Frontal cortex (tissue), 2 donors: ENCODE results near the genes KRTAP4-3, KRTAP4-1, KRTAP9-8, KRT31, KRT13 and P3H4.

- RAMPAGE, long total RNA = no peak
Measured at GRCh38 chr17:40915585-40916073, 21.8 kb downstream of the KRT23 start.

GRCh38 chr17:41167941-41168307, at the start of gene KRTAP4-3:
KRTAP4-3 (minus strand) TSS chr17:41168221.
- RAMPAGE, long total RNA = no peak

DNA sequence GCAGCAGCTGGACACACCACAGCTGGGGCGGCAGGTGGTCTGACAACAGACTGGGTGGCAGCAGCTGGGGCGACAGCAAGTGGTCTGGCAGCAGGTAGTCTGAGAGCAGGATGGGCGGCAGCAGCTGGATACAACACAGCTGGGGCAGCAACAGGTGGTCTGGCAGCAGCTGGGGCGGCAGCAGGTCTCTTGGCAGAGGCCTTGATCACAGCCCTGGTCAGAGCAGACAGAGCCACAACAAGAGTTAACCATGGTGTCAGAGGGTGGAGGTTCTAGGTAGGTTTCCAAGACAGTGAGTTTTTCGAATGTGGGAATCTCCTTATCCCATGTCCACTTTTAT, at the start of gene KRTAP4-1:
KRTAP4-1 (minus strand) TSS at position 309 of the 340 bp plus-strand sequence.
- RAMPAGE, long total RNA = no peak

DNA sequence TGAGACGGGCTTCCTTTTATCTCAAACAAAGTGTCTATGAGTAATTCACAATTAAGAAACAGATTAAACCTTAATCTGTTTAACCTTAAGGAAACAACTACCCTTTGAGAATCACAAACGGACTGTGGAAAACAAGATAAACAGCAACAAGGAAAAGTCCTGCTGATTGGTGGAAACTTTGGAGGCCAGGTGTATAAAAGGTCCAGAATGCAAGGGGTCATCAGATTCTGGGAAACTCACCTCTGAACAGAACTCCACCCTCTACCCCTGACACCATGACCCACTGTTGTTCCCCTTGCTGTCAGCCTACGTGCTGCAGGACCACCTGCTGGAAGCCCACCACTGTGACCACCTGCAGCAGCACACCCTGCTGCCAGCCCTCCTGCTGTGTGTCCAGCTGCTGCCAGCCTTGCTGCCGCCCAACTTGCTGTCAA, at the start of gene KRTAP9-8:
KRTAP9-8 (plus strand) TSS at position 223 of the 434 bp plus-strand sequence.
- RAMPAGE, long total RNA = no peak

- RAMPAGE, long total RNA = no peak
Measured at GRCh38 chr17:41397004-41397780, at the start of gene KRT31. KRT31 (minus strand) TSS chr17:41397608.

DNA sequence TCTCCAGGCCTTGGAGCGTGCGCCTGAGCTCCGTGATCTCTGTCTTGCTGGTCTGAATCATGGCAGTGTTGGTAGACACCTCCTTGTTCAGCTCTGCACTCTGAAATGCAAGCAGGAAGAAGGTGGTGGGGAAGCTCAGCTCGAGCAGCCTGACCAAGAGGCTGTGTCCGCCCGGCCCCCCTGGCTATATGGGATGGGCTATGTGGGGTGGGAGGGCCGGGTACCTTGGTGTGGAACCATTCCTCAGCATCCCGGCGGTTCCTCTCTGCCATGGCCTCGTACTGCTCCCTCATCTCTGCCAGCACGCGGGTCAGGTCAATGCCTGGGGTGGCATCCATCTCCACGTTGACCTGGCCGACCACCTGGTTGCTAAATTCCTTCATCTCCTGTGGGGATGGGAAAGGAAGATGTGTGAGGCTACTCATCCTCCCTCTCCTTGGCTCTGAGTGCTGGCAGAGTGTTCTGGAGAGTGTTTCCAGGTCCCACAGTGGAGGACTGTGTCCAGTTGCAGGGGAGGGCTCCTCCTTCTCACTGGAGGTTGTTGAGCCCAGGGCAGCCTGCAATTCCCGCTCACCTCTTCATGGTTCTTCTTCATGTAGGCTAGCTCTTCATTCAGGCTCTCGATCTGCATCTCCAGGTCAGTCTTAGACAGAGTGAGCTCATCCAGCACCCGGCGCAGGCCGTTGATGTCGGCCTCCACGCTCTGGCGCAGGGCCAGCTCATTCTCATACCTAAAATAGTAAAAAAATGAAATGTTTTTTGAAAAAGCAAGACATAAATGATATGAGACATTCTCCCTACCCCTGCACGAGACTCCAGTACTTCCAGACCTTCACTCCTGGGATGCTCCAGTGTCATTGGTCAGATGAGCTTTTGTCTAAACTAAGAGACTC, 2.5 kb downstream of the KRT13 start:
- RAMPAGE, long total RNA = no peak

- RAMPAGE, long total RNA = no peak
Measured at GRCh38 chr17:41504805-41506171, at the start of gene KRT13. KRT13 (minus strand) TSS chr17:41505612.

- RAMPAGE, long total RNA = no peak
Measured at GRCh38 chr17:41526767-41527122, 1.4 kb downstream of the KRT19 start.

DNA sequence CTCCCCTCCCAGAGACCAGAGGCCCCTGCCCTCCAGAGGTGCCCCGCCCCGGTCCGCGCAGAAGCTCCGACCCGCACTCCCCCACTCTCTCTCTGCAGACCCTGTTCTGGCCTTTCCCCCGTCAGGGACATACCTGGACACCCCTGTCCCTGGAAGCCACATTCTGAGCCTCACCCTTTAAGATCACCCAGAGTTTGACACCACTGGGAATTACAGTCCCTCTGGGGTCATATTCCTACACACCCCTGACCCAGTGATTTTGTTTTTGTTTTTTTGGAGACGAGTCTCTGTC, 292 bp upstream of the KRT19 start:
- RAMPAGE, long total RNA = no peak

DNA sequence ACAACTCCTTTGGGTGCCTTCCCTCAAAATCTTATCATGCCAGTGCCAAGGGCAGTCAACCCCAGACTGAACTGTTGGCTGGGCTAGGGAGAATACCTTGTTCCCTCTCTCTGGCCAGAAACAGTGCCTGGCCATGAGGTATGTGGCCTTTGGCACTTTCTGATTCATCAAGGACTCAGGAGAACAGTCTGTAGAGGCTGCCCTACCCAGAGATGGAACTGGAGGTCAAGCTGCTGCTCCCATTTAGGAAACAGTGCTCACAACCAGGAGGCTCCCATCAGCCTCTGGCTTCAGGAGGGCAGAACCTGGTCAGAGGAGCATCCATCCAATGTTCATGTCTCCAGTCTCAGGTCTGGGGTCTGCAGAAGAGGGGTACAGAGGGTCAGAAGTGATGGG, 2.7 kb upstream of the KRT19 start:
- RAMPAGE, long total RNA = no peak

- RAMPAGE, long total RNA = no peak
Measured at GRCh38 chr17:41538708-41539126, 10.6 kb upstream of the KRT19 start.

DNA sequence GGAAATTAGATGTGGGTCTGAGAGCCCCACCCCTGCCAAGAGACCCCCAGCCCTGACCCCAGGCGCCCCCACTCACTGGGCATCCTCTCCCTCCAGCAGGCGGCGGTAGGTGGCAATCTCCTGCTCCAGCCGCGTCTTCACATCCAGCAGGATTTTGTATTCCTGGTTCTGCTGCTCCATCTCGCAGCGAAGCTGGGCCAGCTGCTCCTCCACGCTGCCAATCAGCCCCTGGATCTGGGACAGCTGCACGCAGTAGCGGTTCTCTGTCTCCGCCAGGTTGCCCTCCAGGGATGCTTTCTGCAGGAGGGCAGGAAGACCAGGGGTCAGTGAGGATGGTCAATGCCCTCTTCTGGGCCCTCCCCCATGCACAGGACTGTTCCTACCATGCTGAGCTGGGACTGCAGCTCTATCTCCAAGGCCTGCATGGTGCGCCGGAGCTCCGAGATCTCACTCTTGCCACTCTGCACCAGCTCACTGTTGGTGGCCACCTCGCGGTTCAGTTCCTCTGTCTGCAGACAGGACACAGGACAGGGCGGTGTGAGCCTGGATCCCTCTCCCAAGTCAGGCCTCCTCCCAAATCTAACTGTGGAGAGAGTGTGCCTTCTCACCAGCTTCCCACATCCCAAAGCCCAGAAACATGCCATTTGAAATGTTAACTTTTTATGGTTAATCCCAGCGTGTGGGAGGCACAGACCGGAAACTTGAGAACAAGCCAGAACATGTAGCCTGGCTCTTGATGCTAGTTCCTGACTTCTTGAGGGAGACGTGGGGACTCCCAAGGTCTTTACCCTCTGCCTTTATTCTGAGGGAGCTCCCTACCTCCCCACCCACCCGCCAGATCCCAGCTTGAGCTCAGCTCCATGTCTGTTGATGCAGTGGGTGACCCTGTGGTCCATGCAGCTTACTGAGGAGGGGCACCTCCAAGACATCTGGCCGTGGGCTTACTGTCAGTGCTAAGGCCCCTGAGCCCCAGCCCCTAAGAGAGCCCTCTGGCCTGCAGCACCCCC, 3.5 kb downstream of the KRT17 start:
- RAMPAGE, long total RNA = no peak

GRCh38 chr17:41753332-41754238, 19.1 kb upstream of the HAP1 start:
- RAMPAGE, long total RNA = no peak

GRCh38 chr17:41781254-41782106, 5.0 kb downstream of the JUP start:
- RAMPAGE, long total RNA = no peak

DNA sequence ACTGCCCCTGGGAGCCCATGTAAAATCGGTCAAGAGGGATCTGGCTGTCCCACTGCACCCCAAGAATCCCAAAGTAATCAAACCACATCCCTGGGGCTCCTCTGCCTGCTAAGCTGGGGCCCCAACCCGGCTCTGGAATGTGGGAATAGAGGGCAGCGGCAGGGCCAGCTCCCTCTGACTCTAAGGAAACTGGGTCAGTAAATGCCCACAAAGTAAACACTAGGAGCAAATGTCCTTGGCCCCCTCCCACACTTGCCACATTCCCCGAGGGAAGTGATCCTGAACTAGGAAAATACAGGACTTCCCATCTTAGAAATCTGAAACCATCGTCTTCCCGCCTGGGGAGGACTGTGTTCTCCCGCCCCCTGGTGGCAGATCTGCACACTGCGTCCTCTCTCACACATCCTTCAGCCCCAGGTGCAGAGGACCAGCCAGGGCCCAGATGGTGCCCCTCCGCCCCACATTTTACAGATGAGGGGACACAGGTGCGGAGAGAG, 10.3 kb downstream of the P3H4 start:
- RAMPAGE, long total RNA = no peak

DNA sequence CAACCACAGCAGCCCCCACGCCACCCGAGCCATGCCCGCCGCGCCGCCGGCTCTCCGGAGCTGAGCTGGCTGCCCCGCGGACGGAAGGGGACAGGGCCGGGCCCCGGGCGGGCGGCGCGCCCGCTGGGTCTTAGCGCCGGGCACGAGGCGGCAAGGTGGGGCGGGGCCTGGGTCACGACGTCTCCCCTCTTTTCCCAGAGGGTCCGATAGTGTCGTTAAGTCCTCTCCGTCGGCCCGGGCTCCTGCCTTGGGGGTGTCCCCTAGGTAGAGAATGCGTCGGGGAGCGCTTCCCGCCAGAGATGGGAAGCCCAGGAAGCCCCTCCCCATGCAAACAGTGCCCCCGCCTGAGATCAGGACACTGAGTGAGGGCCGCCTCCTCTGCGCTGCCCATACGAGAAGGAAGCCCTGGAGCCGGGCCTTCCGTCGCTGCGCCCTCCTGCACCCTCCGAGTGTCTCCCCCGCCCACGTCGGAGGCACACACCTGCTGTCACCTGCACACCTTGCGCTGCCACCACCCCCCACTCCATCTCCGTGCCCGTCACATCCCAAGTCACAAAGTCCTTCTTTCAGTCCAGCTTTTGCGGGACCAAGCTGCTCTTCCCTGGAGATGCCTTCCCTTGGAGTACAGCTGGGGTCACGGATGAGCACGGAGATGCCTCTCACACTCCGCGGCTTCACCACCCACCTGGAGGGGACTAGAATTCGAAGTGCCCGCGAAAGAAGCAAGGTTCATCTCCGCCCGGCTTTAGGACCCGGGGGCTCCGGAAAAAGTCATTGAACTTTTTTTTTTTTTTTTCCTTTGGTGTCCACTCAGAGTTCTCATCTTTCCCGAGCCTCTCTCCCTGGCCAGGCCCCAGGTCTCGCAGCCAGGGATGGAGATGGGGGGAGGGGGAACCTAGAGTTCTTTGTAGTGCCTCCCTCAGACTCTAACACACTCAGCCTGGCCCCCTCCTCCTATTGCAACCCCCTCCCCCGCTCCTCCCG, at the start of gene P3H4:
P3H4 (minus strand) TSS at position 67 of the 984 bp plus-strand sequence.
- RAMPAGE, long total RNA = no peak

DNA sequence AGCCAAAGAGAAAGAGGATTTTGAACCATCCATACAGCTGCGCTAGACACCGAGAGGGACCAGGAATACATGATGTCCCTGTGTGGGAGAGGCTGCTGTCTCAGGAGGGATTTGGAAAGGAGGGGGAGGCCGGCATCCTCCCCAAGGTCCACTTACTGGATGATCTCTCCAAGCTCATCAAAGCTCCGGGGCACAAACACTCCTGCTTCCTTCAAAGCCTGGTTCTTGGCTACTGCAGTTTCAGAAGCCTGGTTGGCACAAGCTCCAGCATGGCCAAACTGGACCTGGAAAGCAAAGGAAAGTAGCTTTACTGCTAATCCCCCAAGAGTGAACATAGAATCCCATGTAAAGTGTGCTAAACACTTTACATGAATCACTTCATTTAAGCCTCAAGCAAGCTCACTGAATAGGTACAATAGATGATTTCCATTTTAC, 13.4 kb upstream of the KLHL11 start:
- RAMPAGE, long total RNA = no peak

GRCh38 chr17:41895209-41895804, 23.4 kb downstream of the ACLY start:
- RAMPAGE, long total RNA = no peak

GRCh38 chr17:42022224-42022867, 2.5 kb downstream of the NKIRAS2 start:
- RAMPAGE, long total RNA = no peak

- RAMPAGE, long total RNA = no peak
Measured at GRCh38 chr17:42065063-42065502, 14.7 kb upstream of the C17orf113 start.